Parietal lobe (tissue), 2 donors: ENCODE measurements around the genes ARHGEF39, MSMP and NPR2.

- RAMPAGE, long total RNA, result no peak
Observed at GRCh38 chr9:35538287-35539336, 25.1 kb downstream of the FAM166B start.

GRCh38 chr9:35598926-35599481, 6.1 kb upstream of the TESK1 start:
- RAMPAGE, long total RNA, result no peak

DNA sequence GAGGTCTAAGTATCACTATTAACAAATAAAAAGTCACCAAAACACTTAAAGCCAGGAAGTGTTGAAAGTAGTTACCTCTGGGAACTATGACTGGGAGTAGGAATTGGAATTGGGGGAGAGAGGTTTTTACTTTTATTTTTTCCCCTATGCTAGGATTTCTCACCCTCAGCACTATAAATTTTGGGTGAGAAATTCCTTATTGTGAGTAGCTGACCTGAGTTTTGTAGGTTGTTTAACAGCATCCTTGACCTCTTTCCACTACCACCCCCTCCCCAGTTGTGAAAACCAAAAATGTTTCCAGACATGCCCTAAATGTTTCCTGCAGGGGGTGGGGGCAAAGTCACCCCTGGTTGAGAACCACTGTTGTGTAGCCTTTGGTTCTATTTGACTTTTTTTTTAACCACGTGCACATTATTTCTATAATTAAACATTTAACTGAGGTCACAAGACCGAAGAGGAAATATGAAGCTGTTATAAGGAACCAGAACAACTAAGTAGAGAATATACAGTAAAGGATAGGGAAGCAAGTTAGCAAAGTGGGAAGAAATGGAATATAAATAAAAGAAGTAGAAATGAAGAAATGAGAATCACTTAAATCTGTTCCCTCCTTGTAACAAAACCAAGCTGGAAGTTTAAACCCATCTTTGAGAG, 14.7 kb downstream of the SIT1 start:
- RAMPAGE, long total RNA, result no peak

- RAMPAGE, long total RNA, result no peak
Observed at GRCh38 chr9:35664870-35665618, at the start of gene ARHGEF39. Gene ARHGEF39, minus strand, starts transcription at chr9:35665195.

DNA sequence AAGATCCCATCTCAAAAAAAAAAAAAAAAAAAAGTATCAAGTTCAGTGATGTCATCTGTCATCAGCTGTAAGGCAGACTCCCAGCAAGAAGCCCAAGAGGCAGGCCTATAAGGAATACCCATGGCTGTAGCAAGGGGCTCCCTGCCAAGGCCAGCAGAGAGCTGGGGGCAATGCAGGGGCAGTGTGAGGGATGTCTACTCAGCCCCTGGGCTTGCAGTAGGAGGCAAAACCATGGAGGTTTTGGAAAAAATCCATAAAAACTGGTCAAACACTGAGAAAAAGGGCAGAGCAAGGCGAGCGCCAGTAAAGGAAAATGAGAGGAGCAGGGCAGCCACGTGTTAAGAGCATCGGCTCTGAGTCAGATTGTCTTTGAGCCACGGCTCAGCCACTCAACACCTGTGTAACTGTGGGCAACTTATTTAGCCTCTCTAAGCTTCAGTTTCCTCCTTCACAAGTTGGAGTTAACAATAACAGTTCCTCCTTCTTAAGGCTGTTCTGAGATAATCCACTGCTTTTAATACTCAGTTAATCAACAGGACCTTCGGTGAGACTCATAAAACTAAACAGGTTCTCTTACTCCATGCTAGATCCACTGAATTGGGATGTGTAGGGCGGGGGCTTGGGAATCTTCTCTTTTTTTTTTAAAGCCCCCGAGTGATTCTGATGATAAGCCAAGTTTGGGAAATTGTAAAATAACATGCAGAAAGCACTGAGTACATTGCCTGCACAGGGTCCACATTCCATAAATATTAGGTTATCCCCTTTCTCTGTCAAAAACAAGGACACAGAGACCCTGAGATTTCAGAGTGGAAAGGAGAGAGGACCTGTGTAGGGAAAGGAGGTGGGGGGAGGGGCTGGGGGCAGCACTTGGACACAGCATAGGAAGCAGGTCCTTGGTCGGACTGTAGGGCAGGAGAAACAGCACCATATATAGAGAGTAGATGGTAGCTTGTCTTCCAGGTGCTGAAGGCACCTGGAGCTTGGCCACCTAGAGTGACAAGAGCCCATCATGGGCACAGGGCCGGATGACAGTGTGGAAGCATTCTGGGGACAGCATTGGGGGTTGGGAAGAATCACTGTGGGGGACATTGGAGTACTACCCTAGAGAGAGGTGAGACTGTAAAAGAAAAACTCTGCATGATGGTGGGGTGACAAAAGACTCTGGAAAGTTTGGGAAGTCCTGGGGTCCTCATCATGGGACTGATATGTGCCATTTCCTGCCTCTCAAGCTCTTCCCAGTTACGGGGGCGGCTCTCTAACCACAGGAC, 2.7 kb downstream of the TPM2 start:
- RAMPAGE, long total RNA, result no peak

DNA sequence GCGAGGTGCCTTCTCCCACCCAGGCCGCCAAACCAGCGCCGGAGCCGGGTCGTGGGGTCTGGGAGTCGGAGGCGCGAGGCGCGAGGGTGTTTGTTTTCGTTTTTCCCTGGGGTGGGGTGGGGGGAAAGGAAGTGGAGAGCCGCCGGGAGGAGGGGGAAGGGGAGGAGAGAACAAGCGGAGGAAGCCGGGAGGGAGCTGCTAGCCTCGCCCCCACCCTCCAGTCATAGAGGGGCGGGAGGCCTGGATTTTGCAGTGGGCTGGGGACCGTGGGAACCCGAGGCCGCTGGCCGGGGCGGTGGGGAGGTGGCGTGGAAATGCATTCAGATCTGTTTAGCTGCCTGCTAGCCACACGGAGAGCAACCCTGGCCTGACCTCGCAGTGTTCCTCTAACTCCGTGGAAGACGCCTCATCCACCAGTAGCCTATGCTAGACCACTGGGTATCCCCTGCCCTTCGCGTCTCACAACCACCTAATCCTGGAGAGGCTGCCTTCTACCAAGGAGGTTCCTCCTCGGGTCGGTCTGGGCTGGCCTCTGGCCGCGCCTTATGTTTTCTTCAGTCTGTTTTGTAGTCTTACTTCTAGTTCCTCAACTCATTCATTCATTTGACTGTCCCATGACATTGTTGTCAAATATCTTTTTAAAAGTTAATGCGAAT, 1.4 kb upstream of the TPM2 start:
- RAMPAGE, long total RNA, result no peak

DNA sequence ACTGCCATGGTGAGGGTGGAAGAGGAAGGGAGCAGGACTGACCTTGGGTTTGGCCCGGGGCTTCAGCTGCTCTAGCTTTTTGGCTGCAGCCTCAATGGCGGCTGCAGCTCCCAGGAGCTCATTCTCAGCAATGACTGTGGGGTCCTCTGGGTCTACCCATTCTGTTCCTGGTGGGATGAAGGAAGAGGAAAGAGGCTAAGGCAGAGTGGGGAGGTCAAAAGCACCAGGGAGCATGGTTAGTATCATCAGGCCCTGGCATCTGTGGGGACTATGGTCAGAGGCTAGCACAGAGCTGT, 9.2 kb upstream of the TPM2 start:
- RAMPAGE, long total RNA, result no peak

GRCh38 chr9:35712661-35713408, 19.2 kb downstream of the TLN1 start:
- RAMPAGE, long total RNA, result no peak

DNA sequence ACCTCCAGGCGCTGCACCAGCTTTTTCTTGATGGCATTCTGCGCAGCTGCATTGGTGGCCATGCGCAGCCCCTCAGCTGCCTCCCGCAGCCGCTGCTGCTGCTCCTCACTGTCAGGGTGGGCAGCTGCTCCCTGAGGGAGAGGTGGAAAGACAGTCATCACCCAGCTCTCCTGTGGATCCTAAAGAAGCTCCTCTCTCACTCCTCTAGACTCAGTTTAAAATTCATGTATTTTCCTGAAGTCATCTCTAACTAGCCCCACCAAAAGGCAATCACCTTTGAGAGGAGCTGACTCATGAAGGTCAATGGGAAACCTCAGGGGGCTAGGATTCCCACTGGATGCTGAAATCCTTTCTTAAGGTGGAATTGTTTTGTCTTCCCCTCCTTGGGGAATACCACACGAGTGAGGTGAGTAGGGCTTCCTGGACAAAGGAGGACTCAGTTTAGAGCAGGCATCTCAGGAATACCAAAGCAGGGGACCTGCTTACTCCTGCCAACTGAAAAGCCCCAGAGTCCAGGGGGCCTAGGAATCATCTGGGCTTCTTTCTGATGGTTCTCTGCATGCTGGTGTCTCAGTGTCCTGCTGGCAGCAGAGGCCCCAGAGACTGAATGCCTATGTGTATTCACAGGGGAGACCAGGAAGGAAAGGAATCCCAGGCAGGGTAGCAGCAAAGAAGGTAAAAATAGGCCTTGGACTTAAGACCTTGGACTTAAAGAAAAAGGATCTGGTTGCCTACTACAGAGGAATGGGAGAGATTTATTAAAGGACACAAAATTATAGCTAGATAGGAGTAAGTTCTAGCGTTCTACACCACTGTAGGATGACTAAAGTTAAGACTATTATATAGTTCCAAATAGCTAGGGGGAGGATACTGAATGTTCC, 16.7 kb downstream of the TLN1 start:
- RAMPAGE, long total RNA, result no peak

DNA sequence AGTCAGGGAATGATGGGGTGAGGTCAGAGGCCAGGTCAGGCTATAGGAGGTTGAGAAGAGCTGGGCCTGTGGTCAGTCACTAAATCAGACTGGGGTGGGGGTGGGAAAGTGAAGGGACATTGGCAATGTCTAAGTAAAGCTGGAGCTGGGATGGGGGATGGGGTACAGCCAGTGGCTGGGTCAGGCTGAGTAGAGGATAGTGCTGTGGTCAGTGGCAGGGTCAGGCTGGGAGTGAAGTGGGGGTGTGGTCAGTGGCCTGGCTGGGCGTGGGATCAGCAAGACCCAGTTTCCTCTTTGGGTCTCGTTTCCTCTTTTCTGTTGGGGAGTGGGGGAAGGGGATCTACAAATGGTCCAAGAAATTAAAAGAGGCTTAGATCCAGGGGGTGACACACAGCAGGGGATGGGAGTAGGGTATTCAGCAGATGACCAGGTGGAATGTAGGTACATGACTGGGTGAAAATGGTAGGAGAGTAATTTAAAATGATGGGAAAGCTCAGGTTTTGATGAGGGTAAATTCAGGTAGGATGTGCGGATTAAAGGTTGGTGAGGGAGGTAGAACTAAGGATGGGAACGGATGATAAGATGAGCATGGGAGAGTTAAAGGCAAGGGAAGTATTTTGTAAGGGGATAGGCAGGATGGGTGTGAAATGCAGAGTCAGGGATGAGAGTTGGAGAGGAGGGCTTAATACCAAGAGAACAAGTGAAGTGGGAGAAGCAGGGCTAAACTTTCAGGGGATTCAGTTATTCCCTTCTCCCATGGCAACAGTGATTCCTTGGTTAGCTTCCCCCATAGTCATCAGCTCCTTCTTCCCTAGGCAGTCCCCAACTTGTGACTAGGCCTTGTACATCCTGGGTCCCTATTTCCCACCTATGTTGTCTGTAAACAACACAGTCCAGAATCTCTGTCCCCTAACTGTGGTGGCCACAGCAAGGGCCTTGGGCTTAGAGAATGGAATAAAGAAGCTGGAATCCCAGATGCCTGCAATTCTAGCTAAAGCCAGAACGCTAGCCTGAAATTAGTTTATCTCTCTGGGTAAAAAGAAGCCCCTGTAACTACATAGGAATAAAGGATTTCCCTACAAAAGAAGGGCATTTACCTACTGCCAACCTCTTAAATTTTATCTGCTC, 1.5 kb downstream of the TLN1 start:
- RAMPAGE, long total RNA, result no peak

- RAMPAGE, long total RNA, result no peak
Observed at GRCh38 chr9:35754114-35754720, at the start of gene MSMP. Gene MSMP, minus strand, starts transcription at chr9:35754276.

GRCh38 chr9:35770901-35771380, 16.9 kb upstream of the MSMP start:
- RAMPAGE, long total RNA, result no peak

DNA sequence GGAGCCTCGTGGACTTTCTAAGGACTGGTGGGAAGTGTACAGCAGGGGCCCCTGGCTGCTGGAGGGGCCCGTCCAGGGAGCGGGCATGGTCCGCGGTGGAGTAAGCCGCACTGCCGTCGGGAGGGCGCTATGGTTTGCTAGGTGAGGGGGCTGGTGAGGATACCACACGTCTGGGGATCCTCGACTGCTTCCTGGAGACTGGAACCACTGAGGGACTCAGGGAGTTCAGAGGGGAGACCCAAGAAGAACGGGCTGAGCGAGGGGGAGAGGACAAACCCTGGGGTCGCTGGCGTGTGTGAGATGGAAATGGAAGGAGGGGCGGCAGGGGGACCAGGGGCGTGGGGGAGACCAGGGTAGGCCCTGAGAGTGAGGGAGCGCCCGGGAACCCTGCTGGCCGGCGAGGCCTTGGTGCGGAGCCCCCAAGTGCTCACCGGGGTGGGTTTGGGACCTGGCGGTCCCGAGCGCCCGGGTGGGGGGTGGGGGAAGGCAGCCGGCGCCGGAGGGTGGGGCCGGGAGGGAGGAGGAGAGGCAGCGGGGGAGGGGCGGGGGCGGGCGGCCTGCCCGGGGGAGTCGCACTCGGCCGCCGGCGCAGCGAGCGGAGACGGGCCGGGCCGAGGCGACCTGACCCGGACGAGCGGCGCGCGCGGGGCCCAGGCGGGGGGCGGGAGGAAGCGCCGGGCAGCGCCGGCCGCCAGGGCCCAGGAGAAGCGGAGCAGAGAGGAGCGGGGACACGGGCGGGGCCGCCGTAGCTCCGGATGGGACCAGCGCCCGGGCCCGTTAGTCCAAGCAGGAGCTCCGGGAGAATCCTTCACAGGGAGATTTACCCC, at the start of gene NPR2:
Gene NPR2 (plus strand): TSS at position 566 of the 827 bp plus-strand sequence.
- RAMPAGE, long total RNA, result no peak

GRCh38 chr9:35911501-35912205, 2.4 kb downstream of the SPAAR start:
- RAMPAGE, long total RNA, result no peak

GRCh38 chr9:36165694-36166493, 3.3 kb upstream of the CCIN start:
- RAMPAGE, long total RNA, result no peak

- RAMPAGE, long total RNA, result no peak
Observed at GRCh38 chr9:36166494-36167047, 2.6 kb upstream of the CCIN start.

DNA sequence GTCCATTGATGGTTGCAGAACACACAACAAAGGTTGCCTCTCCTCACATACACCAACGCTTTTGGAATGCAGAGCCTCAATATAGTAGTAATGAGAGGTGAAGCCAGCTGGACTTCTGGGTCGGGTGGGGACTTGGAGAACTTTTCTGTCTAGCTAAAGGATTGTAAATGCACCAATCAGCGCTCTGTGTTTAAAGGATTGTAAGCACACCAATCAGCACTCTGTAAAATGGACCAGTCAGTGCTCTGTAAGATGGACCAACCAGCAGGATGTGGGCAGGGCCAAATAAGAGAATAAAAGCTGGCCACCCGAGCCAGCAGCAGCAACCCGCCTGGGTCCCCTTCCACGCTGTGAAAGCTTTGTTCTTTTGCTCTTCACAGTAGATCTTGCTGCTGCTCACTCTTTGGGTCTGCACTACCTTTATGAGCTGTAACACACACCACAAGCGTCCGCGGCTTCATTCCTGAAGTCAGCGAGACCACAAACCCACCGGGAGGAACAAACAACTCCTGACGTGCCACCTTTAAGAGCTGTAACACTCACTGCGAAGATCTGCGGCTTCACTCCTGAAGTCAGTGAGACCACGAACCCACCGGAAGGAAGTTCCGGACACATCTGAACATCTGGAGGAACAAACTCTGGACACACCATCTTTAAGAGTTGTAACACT, 58.1 kb upstream of the RNF38 start:
- RAMPAGE, long total RNA, result no peak

GRCh38 chr9:36949261-36949956, 84.7 kb downstream of the PAX5 start:
- RAMPAGE, long total RNA, result no peak

DNA sequence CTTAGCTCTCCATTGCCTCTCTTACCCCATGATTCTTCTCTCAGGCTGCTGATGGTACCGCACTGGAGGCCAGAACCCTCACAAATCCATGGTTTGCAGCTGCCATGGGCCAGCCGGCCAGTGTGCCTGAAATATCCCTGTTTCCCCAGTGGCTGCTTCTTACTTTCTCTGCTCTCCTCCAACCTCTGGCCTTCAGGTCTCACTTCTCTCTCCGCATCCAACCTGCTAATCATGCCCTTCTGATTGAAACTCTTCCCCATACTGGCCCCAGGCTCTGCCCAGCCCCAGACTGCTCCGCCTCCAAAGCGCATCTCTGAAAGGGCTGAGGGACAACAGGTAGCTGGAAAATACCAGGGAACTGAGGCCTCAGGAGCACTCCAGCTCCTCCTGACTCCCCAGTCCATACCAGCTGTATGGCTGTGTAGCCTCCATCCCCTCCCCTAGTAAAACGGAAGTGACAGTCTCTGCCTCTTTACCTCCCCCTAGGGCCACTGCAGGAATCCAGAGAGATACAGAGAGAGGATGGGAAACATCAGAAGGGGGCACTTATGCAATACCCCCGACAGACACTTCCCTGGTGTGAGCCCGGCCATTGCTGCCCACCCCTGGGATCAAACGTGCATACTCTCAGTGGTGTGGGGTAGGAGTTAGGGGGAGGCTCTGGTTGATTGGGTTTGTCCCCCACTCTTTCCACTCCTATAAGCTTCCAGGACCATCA, 34.3 kb downstream of the PAX5 start:
- RAMPAGE, long total RNA, result no peak

DNA sequence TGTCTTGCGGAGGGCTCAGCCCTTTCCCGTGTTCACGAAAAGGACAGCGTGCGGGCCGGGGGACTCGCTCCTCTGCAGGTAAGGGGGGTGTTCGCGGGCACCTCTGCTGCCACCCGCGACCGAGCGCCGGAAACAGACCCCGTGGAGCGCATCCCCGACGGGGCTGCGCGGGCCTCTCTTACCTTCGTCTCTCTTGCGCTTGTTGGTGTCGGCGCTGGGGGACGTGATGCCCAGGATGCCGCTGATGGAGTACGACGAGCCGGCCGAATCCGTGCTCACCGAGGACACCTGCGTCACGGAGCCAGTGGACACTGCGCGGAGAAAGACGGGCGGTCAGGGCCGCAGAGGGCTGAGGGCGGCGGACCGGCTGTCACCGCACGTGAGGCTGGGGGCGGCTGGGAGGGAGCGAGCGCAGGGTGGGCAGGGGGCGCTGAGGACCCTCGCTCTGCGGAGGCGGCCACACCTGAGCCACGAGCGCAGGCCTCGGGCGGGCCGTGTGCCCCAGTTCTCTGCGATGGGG, 31.5 kb downstream of the PAX5 start:
- RAMPAGE, long total RNA, result no peak